ENCODE measurements around a stretch of chr2.

GRCh38 chr2:64325342-64325820 lies 128.6 kb upstream of the LGALSL start:
- RRBS, result no CpG with 5 or more reads among the region's 1 CpG

DNA sequence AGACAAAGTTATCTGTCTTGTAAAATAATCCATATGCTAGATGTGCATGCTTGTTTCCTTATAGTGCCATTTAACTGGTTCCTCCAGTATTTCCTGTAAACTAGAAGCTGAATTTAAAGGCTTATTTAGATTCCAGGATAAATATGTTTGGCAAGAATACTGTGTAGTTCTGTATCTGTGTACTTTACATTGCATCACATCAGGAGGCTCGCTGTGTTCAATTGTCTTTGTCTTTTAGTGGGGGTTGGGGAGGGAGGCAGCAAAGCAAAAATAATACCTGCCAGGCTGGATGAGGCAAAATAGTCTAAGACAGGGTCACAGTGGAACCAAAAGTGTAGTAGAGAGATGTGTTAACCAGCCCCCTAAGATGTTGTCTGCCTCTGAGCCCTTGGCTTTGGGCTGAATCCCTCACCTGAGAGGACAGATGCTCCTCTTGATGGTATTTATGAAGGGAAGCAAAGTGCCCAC lies 7.5 kb upstream of the AFTPH start:
- RRBS, result no CpG with 5 or more reads among the region's 1 CpG

DNA sequence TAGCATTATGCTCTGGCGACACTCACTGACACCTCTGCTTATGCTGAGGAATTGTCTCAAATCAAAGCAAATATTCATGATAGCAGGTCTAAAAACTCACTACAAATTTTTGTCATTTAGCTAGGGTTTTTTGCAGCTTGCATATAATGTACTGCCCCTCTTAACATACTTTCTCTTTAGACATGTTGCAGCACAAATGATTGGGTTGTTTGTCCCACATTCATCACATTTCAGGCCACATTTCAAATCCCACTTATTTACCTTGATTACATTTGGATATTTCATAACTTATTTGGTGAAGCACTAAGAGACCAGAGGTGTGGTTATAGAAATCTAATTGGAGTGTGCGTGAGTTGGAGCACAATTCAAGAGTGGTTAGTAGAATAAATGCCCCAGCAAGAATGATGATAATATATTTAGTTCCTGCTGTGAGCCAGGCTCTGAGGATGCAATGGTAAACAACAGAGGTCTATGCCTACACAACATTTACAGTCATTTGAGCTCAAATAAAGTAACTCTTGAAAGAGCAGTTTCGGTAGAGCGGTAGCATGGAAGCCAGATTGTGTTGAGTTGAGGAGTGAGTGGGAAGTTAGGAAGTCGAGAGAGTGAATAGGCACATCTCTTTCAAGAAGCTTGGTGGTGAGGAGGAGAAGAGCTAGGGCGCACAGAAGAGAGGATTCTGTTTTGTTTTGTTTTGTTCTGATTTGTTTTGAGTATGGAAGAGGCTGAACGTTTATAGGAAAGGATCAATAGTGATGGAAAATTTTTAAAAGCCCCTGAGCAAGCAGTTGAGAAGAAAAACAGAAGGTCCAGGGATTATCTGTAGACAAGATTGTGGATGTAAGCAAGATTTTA lies 15.3 kb downstream of the AFTPH start:
- RRBS, result no CpG with 5 or more reads among the region's 7 CpGs

DNA sequence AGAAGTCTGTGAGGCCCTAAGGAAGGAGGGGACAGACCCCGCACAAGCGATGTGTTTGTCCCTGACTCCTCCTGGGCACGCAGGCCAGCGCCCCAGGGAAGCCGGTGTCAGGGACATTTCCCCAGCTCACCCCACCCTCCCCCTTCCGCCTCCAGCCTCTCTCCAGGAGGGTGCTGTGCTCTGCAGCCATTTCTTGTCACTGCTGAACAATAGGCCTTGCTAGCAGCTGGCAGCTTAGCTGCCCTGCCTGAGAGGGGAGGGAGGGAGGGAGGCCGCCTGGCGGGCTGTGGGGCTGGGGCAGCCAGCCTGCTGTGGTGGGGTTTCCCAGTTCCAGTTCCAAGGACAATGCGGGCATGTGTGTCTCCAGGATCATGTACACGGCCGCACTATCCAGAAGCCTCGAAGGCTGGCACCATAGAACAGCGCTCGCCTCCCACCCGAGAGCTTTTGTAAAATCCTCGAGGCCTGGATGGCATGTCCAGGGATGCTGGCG lies 26.4 kb downstream of the SERTAD2 start:
- RRBS, result no CpG with 5 or more reads among the region's 17 CpGs

DNA sequence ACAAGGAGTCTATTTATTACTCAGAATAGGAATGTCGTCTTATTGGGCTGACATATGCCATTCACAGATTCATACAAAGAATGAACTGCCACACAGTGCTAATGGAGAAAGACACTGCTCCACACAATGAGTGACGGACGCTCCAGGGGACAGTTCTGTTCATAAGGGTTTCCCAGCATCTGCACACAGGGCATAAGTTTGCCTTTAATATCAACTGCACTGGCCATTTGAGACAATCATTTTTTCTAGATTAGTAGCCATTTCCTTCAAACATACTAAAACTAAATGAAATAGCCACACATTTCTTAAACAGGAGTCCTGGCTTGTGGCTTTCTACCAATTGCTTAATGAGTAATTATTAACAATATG lies 3.4 kb downstream of the SERTAD2 start:
- RRBS, result no CpG with 5 or more reads among the region's 3 CpGs

DNA sequence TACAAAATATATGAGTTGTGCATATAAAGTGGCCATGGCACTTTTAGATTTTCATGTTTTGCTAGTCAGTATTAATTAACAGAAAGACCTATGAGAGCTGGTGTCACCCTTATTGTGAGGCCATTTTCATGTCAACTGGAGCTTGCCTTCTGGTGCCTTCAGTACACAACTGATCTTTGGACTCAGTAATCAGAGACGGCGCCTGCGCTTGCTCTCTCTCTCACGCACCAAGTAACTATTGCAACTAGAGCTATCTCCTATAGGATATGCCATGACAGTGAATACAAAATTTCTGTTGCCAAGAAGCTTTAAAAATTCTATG lies 3.0 kb downstream of the SERTAD2 start:
- RRBS, result no CpG with 5 or more reads among the region's 4 CpGs

DNA sequence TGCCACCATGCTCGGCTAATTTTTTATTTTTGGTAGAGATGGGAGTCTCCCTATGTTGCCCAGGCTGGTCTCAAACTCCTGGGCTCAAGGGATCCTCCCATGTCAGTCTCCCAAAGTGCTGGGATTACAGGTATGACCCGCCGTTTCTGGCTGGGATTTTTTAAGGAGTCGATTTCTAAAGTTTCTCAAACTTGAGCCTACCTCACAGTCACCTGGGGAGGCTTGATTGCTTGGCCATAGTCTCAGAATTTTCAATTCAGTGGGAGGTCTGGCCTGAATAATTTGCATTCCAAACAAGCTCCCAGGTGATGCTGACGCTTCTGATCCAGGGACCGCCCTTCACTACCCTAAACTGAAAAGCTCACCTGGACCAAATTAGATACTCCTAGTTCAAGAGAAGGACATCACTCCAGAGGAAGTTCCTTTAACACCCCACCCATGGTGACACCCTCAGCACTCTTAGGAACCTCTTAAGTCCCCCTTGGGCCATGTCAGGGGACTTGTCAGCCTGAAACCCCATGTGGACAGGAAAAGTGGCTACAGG lies 70.7 kb upstream of the SLC1A4 start:
- RRBS, result no CpG with 5 or more reads among the region's 6 CpGs

DNA sequence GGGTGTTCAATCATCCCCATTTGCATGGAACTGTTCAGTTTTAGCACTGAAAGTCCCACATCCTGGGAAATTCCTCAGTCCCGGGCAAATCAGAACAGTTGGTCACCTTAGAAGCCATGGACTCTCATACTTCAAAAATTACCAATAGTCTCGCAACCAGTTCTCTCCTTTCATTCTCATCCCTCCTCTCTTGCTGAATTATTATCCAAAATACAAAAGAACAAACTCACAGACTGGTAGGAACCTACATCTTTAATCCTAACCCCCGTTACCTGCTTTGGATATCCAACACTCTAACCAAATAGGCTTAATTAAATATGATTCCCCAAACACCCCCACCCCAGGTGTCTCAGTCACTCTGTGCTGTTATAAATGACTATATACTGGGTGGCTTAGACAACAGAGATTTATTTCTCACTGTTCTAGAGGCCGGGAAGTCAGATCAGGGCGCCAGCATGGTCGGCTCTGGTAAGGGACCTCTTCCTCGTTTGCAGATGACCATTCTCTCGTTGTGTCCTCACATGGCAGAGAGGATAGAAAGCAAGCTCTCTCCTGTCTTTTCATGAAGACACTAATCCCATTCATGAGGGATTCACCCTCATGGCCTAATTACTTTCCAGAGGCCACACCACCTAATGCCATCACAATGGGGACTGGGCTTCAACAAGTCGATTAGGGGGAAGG lies 57.7 kb upstream of the SLC1A4 start:
- RRBS, result no CpG with 5 or more reads among the region's 9 CpGs

DNA sequence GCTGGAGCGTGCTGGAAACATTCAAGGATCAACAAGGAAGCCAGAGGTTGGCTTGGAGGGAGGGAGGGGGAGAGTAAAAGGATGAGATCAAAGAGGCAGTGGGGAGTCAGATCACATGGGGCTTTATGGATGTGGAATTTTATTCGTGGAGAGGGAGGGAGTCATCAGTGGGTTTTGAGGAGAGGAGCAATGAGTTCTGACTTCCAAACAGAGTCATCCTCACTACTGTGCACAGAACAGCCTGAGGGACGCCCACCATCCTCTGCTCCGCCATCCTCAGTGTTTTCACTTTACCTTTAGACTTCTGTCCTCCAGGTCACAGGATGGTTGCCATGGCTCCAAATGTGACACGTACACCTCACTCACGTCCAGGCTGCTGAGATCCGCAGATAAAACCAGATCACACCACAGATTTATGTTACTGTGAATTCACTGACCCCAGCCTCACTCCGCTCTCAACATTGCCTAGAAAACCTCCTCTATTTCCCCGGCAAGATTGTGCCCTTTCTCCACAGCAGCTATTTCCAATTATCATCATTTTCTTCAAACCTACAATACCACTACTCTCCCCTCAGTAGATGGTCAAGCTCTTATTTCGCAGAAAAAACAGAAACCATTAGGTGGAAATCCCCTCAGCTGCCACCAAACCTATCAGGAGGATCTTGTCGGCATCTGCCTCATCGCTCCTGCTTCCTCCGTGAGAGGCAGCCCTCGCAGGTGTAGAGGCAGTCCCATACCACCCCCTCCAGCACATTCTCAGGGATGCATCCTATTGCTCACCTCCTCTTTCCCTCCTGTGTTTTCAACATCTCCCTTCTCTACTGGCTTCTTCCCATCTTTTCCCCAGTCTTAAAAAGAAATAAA lies 49.8 kb upstream of the SLC1A4 start:
- RRBS, result no CpG with 5 or more reads among the region's 14 CpGs

DNA sequence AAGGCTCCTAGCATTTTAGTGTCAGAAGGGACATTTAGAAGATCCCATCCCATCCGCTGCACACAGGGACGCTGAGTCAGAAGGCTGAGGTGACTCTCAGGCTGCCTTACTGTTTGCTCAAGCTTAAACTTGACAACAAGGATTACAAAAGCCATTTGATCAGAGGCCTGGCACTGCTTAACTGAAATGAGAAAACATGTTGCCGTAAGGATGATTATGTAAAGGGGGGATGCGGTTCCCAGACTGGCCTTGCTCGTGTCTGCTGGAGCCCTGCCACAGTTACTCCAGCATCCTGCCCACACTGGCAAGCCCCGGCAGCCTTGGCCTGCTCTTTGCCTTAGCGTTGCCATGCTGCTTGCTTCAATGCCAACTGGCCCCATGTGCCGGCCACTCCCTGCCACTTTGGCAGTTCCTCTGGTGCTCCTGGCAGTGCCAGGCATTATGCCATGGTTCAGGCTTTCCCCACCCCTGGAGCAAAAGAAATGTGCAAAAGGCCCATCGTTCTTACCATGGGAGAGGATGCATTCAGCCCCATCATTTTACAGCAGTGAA lies 45.5 kb upstream of the SLC1A4 start:
- RRBS, result 80% methylated on average over 3 of the region's 9 CpGs

DNA sequence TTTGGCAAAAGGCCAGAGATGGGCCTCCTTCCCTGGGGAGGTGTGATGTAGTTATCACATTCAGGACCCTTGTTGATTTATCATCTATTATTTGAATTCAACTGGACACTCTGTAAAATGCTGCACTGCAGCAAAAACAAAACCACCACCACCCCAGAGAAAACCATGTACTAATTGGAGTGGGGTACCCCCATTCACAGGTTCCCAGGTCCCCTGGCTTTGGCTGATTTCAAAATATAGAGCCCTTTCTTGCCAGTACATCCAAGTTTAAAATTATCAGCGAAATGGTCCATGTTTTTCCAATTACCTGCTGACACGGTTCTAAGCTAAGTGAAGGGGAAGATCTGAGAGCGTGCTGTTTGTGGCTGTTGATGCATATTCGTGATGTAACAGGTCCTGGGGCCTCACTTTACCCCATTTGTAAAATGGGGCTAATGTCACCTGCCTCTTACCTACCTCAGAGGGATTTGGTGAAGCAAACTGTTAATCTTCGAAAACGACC lies 32.9 kb downstream of the SLC1A4 start:
- RRBS, result no CpG with 5 or more reads among the region's 6 CpGs

DNA sequence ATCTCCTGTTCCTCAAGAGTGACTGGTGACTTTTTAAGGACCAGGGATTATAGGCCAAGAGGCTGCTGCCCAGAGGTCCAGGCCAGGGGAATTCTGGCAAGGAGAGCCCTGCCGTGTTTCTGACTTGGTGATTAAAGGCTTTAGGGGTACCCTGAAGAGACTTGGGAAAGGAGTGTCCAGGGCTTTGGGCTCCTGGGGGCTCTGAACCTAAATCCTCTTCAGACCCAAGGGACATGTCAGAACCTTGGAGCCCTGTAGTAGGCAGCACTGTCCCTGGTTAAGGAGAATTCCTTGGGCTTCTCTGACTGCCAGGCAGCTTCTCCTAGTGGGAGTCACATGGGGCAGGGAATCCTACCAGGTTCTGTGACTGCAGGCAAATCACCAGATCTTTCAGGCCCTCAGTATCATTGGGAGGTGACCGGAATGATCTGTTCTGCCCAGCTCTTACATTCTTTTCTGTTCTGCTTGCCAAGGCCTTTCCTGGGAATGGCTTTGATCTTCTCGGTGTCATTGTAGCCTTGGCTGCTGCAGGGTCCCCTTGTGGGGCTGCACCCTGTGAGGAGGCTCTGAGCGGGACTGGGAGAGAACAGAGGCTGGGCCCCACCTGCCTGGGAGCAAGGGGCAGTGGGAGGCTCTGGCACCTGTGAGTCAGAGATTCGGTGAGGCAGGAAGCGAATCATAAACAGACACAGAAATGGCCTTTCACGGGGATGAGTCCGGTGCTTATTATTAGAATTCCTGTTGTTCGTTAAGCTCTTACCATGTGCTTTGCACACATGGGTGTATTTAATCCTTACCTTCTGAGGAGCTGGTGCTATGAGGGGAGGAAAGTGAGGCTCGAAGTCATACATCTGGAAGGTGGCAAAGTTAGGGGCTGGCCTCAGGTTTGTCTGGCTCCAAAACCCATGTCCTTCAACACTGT lies 14.0 kb downstream of the CEP68 start:
- RRBS, result no CpG with 5 or more reads among the region's 10 CpGs

GRCh38 chr2:65072186-65073000 lies 16.2 kb downstream of the CEP68 start:
- RRBS, result no CpG with 5 or more reads among the region's 21 CpGs

GRCh38 chr2:65092699-65093332 lies 36.6 kb downstream of the CEP68 start:
- RRBS, result no CpG with 5 or more reads among the region's 4 CpGs

DNA sequence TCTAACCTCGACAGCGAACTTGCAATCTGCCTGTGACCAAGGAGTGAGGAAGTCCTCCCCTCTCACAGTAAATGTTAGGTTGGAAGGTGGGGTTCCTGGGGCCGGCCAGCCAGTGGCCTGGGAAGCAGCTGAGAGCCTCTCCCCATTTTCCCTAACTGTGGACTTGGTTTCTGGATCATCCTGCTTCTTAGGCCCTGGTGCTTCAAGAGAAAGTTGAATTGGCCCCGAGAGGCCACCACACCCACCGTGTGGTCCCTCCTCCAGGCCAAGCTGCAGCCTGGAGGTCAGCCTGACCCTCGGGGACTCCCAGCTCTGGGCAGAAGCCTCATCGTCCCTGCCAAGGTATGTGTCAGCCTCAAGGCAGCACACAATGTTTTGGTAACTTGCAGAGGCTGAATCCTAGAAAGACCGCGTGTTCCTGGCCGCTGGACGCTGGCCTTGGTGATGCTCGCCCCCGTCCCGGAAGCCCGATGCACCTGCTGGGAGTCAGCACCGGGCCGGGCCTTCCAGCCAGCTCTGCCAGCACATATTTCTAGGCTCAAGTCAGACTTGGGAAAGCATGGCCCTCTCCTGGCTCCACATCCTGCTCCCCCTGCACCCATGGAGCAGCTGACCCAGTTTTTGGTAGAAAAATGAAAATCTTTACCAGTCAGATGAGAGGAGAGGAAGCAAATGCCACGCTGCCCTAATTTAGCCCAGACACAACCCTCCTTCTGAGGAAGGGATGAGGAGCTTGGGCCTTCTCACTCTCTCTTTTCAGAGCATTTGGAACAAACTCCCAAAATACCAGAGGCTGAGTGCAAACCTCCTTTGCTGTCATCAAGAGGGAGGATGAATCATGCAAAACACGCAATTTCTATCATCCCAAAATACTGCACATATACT lies 72.7 kb downstream of the ACTR2 start:
- RRBS, result no CpG with 5 or more reads among the region's 19 CpGs

DNA sequence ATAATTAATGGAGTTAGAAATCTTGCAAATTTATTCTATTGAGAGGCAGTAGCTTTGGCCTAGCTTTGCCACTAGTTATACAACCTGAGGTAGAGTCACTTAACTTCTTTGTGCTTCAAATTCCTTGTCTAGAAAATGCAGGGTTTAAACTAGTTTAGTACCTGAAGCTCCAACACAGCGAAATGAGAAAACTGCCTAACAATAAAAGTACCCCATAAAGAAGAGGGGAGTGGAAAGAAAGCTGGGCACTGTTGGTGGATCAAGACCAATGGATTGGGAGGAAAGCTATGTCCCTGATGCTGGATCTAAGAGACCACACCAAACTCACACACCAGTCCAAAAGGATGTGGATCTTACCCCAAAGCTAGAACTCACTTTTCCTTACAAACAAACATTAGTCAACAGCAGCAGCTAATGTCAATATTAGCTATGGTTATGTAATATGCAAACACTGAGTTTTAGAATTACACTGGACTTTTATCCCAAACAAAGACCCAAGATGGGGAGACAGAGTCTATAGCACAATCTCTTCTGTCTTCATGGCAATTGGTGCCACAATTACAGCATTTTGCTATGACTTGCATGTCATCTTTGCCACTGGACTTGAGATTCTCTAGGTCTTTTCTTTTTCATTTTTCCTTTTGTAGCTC lies 59.2 kb downstream of the SPRED2 start:
- RRBS, result no CpG with 5 or more reads among the region's 1 CpG

DNA sequence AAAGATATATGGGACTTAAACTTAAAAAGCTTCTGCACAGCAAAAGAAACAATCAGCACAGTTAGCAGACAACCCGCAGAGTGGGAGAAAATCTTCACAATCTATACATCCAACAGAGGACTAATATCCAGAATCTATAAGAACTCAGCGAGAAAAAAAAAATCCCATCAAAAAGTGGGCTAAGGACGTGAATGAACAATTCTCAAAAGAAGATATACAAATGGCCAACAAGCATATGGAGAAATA lies 34.1 kb downstream of the SPRED2 start:
- RRBS, result no CpG with 5 or more reads among the region's 3 CpGs

DNA sequence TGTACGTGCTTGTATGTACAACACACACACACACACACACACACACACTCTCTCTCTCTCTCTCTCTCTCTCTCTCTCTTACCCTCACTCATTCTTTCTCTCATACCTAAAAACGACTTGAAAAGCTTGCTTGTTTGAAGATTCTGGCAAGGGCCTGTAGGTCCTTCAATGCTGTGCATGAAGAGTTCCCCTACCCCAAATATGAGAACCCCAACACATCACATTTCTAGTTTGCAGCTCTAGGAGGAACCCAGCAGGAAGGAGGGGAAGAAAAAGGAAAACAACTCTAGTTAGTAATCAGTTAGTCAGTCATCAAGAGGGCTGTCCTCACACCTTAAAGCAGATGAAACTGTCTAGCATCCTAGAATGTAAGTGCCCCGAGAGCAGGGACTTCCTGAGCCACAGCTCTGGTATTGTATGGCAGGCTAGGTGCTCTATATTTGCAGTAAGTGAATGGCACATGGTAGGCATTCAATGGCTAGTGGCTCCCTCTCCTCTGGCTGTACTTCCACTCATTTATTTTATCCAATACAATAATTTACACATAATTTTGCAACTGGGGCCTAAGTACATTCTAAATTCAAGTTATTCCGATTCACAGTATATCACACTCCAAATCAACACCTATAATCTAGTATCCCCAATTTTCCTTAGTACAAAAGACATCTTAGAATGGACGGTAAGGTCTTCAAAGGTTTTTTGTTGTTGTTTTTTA lies 10.2 kb downstream of the SPRED2 start:
- RRBS, result no CpG with 5 or more reads among the region's 5 CpGs

GRCh38 chr2:65430393-65430640 lies 2.1 kb downstream of the SPRED2 start:
- RRBS, result no CpG with 5 or more reads among the region's 6 CpGs

GRCh38 chr2:66439038-66439615 lies 4.2 kb downstream of the MEIS1 start:
- RRBS, result 96% methylated on average over 2 of the region's 31 CpGs